Trachea (tissue), 1 donor: ENCODE results near the gene INMT.

DNA sequence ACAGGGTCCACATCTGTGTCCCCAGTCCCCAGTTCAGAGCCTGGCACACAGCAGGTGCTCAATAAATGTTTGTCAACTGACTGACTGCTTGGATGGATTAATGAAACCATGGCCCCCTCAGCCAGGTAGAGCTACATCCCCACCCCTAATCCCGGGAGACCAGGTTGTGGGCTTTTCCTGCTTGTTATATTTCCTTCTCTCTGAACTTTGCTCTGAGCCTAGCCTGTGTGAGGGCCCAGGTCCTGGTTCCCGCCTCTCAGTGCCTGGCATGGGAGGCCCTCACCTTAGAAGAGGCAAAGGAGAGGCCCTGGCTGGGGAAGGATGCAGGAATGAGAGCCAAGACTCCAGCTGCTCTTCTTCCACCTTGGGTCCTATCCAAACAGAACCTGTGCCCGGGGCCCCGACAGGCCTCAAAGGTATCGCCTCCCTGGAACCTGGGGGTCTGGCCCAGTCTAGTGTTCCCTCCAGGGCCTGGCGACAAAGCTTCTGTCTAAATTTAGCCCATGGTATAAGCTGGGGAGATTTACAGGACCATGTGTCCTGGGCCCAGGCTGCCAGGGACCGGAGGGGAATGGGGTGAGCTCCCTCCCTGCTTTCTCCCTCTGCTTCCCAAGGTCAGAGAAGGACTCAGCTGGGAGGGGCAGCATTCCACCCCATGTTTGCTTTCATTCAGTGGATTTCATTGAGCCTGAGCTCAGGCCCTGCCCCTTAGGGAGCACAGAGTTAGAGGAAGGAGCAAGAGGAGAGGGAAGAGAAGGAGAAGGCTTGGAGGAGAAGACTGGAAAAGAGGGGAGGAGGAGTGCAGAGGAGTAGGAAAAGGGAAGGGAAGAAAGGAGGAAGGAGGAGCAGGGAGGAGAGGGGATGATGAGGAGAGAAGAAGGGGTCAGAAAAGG is 12.0 kb upstream of the CRHR2 start:
- PRO-cap, result no peak

DNA sequence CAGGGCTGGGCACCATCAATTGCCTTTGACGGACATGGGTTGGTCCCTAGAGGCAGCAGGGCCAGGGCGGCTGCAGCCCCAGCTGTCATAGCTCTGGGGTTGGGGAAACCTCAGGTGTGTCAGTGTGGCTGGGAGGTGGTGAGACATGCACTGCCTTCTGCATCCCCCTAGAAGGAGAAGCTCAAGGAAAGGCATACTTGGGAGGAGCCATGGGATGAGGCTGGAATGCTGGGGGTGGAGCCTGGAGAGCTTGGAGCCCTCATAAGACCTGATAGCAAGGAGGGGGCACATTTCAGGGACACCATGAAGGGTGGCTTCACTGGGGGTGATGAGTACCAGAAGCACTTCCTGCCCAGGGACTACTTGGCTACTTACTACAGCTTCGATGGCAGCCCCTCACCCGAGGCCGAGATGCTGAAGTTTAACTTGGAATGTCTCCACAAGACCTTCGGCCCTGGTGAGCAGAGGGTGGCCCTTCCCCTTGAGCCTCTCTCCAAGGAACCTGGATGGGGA is at the start of gene INMT:
Gene INMT (plus strand): TSS at position 288 of the 513 bp plus-strand sequence.
- PRO-cap, result bidirectional peak, plus-strand start at position 291 of the sequence, minus-strand start at position 171 of the sequence

DNA sequence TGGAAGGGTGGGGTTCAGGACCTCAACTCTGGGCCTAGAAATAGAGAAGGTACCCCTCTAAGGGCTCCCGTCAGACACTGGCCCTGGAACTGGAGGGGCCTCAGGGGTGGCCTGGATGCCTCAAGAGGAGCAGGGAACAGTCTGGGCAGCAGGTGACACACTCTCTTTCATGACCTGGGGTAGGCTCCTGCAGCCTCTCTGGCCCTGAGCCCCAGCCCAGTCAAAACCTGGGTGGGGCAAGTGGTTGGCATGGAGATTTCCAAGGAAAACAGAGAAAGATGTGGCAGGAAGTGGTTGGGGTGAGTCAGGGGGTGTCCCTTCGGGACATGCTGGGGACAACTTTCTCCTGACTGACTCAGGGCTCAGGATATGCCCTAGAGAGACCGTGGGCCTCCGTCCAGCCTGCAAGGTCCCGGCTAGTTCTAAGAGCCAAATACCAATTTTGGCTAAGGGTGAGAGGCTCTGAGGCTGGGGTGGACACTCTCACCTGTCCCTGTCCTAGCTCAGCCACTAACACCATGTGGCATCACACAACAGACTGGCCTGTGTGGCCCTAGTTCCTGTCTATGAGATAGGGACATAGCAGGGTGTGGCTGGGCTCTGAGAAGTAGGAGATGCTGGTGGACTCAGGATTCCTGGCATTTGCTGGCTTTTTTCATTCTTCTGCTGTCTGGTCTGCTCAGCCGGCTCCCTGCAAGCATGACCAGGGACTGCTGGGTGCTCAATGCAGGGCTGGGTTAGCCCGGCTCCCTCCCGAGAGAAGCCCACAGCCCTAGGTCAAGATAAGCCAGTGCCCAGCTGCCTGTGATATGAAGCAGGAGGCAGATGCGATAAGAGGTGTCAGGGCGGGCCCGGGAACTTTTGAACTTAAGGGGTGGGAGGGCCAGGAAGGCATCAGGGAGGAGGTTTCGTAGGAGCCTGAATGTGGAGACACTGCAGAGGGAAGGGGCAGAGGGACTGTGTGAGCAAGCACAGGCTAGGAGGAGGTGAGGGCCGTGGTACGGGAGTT is 3.2 kb downstream of the AQP1 start:
- PRO-cap, result no peak

GRCh38 chr7:31335442-31335884 is 5.1 kb downstream of the NEUROD6 start:
- PRO-cap, result no peak

- PRO-cap, result no peak
These were observed 174.3 kb downstream of the AVL9 start for GRCh38 chr7:32669543-32670044.

DNA sequence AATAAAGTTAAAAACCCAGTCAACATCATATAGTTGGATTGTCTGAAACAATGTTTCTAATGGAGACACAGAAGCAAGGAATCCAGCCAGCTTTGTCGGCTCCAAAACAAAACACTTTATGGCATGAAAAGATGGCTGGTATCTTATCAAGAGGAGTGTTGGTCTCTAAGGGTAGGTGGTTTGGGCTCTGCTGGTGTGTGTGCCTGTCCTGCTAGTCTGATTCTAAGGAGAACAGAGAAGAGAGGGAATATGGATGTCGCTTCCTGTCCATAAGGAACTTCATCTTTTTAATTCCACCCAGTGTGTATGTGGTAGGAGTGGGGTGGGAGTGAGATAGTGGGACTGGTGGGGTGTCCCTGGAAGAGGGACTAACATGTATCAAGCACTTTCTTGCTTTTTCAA is 19.1 kb downstream of the NT5C3A start:
- PRO-cap, result no peak

DNA sequence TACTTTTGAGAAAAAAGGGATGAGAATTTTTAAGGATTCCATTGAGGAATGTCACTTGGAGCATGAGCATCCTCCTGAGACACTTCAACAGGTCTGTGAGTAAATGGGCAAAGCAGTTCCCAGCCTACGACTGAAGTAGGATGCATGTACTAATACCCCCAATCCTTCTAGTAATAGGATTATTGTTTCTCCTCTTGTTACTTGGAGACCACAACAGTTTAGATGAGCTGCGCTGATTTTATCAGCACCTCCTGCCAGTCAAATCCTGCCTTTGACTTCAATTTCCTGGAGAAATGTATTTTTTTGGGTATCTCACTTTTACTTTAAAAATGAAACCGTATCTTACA is 832 bp downstream of the BBS9 start:
- PRO-cap, result no peak

DNA sequence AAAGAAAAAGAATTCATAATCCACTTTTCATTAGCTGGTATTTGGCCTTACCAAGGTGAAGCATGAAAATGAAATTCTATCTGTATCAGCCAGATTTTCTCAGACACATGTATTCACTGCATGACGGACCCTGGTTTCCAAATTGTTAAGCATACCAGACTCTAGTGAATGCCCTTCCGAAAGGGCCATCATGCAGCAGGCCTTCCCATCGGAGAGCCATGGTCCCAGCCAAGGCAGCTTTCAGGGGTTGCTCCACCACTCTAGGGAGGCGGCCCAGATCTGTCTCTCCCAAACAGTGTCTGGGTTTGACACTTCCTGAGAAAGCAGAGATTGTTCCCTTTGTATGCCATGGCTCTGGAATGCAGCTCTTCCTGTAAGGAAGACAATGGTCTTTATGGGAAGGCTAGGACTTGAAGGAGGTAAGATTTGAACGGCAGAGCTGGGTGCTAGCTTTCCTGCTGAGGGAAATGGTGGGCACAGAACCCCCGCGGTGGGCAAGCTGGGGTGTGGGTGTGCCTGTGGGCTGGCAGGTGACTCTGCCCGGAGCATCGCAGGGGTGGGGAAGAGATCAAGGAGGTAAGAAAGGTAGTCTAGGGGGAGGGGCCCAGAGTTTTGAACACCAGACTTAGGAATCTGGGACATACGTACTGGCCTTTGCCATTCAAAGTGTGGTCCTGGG is 178.7 kb upstream of the BMPER start:
- PRO-cap, result no peak

DNA sequence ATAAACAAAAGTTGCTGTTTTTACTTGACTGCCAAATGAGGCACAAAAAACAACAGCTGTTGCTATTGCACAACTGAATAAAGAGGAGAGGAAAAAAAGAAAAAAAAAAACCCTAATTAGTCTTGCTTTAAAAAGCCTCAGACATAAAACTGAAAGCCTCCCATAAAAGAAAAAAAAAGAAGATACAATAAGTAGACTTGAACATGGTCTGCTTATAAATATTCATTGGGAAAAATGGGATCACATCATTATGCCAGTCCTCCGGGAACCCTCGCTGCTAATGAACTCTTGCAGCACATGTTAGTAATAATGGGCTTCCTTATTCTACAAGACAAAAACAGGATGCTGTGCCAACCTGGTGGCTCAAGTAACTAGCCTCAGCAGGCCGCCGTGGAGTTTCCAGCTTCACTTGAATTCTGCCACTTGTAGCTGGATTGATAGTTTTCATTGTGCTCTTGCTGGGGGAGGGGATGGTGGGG is 153.6 kb downstream of the BMPER start:
- PRO-cap, result no peak

DNA sequence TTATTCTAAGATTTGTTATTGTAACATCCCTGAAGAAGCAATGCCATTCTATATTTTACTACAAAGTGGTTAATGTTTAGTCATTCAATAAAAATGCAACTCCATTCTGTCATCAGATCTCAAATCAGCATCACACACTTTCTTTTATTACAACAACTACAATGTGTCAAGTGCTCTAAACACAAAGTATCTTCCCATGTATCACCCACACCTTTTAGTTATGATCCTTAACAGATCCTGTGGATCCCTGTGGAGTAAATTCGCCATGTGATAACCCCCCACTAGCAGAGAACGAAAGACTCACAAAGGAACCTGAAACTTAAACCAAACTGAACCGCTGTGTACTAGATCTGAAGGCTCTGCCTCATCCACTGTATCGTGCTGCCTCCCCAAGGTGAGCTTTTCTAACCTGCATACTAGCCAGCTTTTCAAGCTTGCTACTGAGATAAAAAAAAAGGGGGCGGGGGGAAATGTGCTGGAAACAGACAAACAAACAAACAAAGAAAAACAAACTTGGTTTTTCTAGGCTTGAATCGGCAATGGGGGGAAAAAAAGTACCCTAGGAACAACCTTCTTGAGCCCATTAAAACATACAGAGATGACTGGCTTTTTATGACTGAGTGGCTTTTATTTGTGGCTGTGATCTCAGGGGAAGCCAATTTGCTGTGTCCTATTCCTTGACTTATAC is 1.7 kb downstream of the DPY19L1 start:
- PRO-cap, result no peak

- PRO-cap, result no peak
These were observed 4.5 kb downstream of the TBX20 start for GRCh38 chr7:35248947-35250316.

DNA sequence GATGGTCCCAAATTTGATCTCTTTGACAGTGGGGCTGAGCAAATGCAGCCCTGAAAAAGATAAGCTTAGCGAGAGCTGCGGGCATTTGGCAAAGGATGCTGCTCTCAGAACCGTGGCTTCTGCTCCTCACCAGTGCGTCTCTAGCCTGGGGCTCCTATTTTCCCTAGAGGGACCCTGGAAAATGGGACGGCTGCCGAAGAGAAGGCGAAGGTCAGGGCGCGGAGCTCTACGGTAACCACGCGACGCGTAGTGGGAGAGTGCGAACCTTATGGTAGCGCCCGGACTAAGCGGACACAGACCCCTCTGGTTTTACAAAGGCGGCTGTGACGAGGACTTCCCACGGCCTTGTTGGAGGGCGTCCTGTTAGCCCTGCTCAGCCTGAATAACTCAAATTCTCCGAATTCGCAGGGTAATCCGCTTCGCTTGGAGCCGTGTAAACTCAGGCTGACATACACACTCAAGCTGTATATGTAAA is 769 bp upstream of the TBX20 start:
- PRO-cap, result no peak

GRCh38 chr7:35261341-35262466 is 7.8 kb upstream of the TBX20 start:
- PRO-cap, result no peak

GRCh38 chr7:35727597-35728165 is 32.7 kb upstream of the HERPUD2 start:
- PRO-cap, result no peak

- PRO-cap, result no peak
These were observed 81.4 kb downstream of the SEPTIN7 start for GRCh38 chr7:35882076-35882809.

DNA sequence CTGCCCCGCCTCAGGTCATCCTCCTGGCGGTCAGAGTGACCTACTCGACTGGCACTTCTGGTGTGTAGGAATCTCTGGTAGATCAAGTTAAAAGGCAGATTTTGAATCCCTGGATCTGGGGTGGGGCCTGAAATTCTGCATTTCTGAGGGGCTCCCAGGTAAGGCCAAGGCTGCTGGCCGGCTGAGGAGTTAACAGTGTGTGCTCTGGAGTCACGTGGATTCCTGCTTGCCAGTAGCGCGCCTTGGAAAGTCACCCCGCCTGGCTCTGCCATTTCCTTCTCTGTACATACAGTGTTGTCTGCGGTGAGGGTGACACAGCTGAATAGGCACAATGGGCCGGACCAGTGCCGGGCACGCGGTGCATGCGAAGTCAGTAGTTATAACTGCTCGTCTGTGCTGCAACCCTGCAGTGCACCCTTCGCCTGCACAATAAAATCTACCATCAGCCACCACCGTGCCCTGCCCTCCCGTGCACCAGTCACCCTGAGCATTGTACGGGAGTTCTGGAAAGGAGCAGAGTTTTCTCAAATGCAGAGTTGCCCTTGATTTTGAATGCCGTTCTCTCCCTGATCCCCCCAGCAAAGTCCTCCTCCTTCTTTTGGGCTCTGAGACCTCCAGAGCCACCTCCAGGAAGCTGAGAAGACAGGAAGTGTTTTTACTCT is 67.9 kb upstream of the EEPD1 start:
- PRO-cap, result no peak

GRCh38 chr7:36460768-36461314 is 71.2 kb downstream of the ANLN start:
- PRO-cap, result no peak

GRCh38 chr7:36534539-36535401 is 145.1 kb downstream of the ANLN start:
- PRO-cap, result no peak

DNA sequence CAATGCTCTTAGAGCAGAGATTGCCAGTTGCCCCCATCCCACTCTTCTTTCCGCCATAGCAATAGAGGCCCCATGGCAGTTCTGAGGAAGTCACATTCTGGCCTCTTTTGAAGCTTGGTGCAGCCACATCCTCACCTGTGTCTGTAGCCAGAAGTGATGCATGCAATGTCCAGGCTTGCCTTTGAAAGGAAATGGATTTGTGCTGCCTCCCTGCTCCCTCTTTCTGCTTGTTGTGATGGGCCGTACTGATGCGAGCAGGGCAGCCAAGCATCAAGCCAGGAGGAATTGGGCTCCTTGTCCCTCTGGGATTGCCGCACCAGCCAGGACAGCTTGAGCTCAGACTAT is 65.4 kb upstream of the AOAH start:
- PRO-cap, result no peak

DNA sequence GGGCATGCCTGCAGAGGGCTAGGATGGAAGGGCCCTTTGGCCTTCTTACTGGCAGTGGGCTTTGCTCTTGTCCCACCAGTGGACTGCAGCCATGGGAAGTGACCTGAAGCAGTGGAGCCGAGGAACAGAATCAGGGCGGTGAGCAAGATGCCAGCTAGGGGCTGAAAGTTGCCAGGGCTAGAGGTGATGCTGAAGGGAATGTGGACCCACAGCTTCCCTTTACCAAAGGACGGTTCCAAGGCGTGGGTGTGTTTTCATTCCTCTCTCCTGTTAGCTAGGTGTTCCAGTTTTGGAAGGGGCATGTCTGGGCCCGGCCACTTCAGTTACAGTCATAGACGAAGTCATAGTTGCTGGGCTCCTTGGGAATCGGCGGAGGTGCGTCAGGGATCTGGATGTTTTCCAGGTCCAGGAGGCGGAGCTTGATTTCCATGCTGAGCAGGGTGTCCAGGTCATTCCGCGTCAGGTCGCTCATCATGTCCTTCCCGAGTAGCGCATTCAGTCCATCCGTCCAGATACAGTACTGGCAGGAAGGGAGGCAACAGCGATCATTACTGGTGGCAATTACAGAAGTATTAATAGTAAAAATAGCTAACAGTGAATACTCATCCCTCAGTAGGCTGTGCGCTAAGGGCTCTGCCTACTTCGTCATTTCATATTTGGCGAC is 131.1 kb upstream of the AOAH start:
- PRO-cap, result no peak